ENCODE results near the genes CPTP and CDK11B.

DNA sequence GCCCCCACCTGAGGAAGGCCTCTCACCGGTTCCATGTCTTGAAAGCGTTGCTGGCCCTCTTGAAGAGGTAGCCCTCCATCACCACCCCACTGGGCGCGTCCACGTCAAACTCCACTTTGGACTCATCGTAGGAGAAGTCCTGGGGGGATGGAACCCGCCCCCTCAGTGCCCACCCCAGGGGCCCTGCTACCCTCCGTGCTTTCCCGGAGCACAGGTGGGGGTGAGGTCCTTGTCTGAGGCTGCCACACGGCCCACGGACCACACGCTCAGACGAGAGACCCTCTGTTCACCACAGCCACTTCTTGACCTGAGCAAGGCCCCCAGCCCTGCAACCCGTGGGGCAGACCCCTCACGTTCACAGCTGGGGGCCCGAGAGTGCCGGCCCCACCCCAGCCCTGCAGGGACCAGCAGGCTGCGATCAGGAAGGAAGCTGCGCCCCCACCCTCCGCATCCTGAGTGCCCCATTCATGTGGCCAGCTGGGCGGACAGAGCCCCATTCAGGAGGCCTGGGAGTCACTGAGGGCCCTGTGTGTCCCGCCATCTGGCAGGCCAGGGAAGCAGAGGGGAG, 9.1 kb downstream of the ACAP3 start:
- PRO-cap, 4 experiments = no peak in any of the 4 experiments
- RAMPAGE, long total RNA, 2 experiments = start-site peak on the minus strand in 1 of 2 experiments, centred at position 141 of the sequence, 5 reads per replicate
- RRBS = no CpG with 5 or more reads among the region's 22 CpGs

- PRO-cap, 4 experiments = peak in 4 of 4 experiments; most common plus-strand start chr1:1324789 (in 4); most common minus-strand start chr1:1324660 (in 3)
- RAMPAGE, long total RNA, 2 experiments = start-site peak on the plus strand in 1 of 2 experiments, at chr1:1324813-1324827 at its widest, 15 reads per replicate; start-site peak on the minus strand in 2 of 2 experiments, at chr1:1324609-1324660 at its widest, 322 to 1,066 reads per replicate
- RRBS = 2% methylated on average over 32 of the region's 93 CpGs
These were observed at the start of gene CPTP for GRCh38 chr1:1324513-1325671. Gene CPTP (plus strand): TSS chr1:1324802.

- PRO-cap, 4 experiments = no peak in any of the 4 experiments
- RAMPAGE, long total RNA, 2 experiments = no peak in any of the 2 experiments
- RRBS = 53% methylated on average over 13 of the region's 17 CpGs
These were observed 2.4 kb downstream of the TMEM88B start for GRCh38 chr1:1428078-1428508.

- PRO-cap, 4 experiments = no peak in any of the 4 experiments
- RAMPAGE, long total RNA, 2 experiments = no peak in any of the 2 experiments
- RRBS = no CpG with 5 or more reads among the region's 9 CpGs
These were observed 632 bp upstream of the ATAD3B start for GRCh38 chr1:1470896-1471370.

GRCh38 chr1:1472696-1473268, 1.2 kb downstream of the ATAD3B start:
- PRO-cap, 4 experiments = no peak in any of the 4 experiments
- RAMPAGE, long total RNA, 2 experiments = no peak in any of the 2 experiments
- RRBS = no CpG with 5 or more reads among the region's 28 CpGs

DNA sequence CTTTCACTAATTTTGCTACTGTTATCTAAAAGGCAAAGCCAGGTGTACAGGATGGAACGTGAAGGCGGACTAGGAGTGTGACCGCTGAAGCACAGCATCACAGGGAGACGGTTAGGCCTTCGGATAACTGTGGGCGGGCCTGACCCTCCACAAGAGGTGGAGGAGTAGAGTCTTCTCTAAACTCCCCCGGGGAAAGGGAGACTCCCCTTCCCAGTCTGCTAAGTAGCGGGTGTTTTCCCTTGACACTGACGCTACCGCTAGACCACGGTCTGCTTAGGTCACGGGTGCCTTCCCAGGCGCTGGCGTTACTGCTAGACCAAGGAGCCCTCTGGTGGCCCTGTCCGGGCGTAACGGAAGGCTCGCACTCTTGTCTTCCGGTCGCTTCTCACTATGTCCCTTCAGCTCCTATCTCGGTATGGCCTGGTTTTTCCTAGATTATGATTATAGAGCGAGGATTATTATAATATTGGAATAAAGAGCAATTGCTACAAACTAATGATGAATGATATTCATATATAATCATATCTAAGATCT, 6.6 kb upstream of the ATAD3A start:
- PRO-cap, 4 experiments = no peak in any of the 4 experiments
- RAMPAGE, long total RNA, 2 experiments = no peak in any of the 2 experiments
- RRBS = no CpG with 5 or more reads among the region's 22 CpGs

- PRO-cap, 4 experiments = no peak in any of the 4 experiments
- RAMPAGE, long total RNA, 2 experiments = no peak in any of the 2 experiments
- RRBS = 60% methylated on average over 3 of the region's 18 CpGs
These were observed 6.3 kb downstream of the TMEM240 start for GRCh38 chr1:1533995-1534604.

DNA sequence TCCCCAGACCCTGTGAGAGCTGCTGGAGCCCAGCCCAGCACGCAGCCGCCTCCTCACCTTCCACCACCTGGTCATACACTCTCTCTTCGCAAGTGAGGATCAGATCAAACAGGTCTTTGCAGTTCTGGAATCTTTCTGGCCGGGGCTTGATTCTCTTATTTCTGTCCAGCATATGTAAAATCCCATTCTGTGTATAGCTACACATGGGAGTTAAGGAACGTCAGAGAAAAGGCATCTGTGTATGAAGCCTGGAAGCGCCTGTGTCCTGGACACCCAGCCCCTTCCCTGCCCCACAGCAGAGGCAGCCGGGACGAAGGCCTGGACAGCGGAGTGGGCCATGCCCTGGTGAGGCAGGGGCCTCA, 4.4 kb upstream of the TMEM240 start:
- PRO-cap, 4 experiments = no peak in any of the 4 experiments
- RAMPAGE, long total RNA, 2 experiments = no peak in any of the 2 experiments
- RRBS = no CpG with 5 or more reads among the region's 9 CpGs

GRCh38 chr1:1577282-1577962, 2.8 kb upstream of the SSU72 start:
- PRO-cap, 4 experiments = no peak in any of the 4 experiments
- RAMPAGE, long total RNA, 2 experiments = no peak in any of the 2 experiments
- RRBS = no CpG with 5 or more reads among the region's 10 CpGs

DNA sequence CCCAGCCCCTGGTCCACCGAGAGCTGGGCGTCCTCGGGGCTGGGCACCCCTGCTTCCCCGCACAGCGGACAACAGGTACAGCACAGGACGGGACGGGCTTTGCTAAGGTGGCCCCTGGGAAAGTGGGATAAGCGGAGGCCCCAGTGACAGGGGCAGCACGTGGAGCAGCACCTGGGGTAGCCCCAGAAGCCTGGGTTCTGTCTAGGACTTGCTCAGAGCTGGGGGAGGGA, 2.7 kb downstream of the MMP23B start:
- PRO-cap, 4 experiments = no peak in any of the 4 experiments
- RAMPAGE, long total RNA, 2 experiments = no peak in any of the 2 experiments
- RRBS = no CpG with 5 or more reads among the region's 9 CpGs

DNA sequence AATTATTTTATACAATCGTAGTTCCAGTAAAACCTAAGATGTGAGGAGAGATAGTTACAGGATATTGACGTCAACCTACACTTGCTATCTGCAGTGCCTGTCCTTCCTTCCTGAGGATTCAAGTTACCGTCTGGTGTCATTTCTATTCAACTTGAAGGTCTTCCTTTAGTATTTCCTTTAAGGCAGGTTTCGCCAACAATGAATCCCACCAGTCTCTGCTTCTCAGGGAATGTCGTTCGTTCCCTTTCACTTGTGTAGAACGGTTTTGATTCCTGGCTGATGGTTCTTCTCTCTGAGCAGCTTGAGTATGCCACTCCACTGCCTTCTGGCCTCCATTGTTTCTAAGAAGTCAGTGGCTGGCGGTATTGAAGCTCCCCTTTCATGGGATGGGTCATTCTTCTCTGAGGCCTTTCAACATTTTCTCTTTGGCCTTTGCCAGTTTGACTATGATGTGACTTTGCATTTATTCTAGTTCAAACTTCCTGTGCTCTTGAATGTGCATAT, 12.2 kb downstream of the CDK11B start:
- PRO-cap, 4 experiments = no peak in any of the 4 experiments
- RAMPAGE, long total RNA, 2 experiments = no peak in any of the 2 experiments
- RRBS = no CpG with 5 or more reads among the region's 8 CpGs

GRCh38 chr1:1658770-1659748, at the start of gene CDK11B:
Gene CDK11B (minus strand): TSS chr1:1659004.
- PRO-cap, 4 experiments = peak in 4 of 4 experiments; most common plus-strand start chr1:1659151 (in 2); most common minus-strand start chr1:1658971 (in 3)
- RAMPAGE, long total RNA, 2 experiments = start-site peak on the minus strand in 1 of 2 experiments, at chr1:1659179-1659200 at its widest, 24 reads per replicate
- RRBS = 1% methylated on average over 21 of the region's 95 CpGs

DNA sequence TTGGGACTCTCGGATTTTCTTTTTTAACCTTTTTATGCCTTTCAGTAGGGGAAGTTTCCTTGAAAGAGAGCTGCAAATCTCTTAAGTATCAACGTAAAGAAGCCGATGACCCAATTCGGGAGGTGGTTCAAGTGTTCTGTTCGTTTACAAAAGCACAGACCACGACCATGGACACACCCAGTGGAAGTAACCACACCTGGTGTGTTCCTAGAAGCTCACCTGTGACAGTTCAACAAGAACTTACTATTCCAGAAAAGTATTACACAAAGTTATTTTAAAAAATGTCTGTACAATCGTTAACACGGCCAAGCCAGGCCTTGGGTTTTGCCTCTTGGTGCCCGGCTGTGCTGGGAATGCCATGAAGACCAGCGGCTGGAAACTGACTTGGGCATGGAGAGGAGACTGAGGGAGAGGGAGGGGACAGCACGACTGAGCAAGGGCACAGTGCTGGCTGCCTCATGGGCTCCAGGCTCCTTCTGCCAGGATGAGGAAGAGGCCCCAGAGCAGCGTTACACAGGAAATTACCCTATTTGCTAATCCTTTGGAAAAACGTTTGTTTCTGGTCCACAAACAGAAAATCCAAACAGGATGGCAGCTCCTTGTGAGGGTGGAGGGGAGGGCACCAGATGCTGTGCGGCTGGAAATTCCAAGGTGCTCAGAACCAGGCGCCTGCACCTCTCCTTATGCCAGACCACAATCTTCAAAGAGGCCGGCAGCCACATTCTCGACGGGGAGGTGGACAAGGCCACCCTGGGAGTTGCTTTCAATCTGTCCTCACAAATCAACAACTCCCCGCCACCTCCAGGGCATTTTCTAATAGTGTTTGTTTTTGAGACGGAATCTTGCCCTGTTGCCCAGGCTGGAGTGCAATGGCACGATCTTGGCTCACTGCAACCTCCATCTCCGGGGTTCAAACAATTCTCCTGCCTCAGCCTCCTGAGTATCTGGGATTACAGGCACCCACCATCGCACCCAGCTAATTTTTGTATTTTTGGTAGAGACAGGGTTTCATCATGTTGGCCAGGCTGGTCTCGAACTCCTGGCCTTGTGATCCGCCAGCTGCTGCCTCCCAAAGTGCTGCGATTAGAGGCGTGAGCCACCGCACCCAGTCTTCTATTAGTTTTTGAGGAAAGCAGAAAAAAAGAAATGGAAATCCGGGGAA, 4.2 kb upstream of the CDK11B start:
- PRO-cap, 4 experiments = no peak in any of the 4 experiments
- RAMPAGE, long total RNA, 2 experiments = no peak in any of the 2 experiments
- RRBS = no CpG with 5 or more reads among the region's 29 CpGs

- PRO-cap, 4 experiments = no peak in any of the 4 experiments
- RAMPAGE, long total RNA, 2 experiments = no peak in any of the 2 experiments
- RRBS = no CpG with 5 or more reads among the region's 10 CpGs
These were observed 11.0 kb upstream of the CDK11B start for GRCh38 chr1:1669830-1670148.

GRCh38 chr1:1693338-1693638, 693 bp upstream of the SLC35E2B start:
- PRO-cap, 4 experiments = no peak in any of the 4 experiments
- RAMPAGE, long total RNA, 2 experiments = no peak in any of the 2 experiments
- RRBS = no CpG with 5 or more reads among the region's 35 CpGs

- PRO-cap, 4 experiments = peak in 2 of 4 experiments; most common plus-strand start chr1:1782199 (in 1)
- RAMPAGE, long total RNA, 2 experiments = no peak in any of the 2 experiments
- RRBS = no CpG with 5 or more reads among the region's 20 CpGs
These were observed 3.7 kb upstream of the NADK start for GRCh38 chr1:1782084-1782337.

DNA sequence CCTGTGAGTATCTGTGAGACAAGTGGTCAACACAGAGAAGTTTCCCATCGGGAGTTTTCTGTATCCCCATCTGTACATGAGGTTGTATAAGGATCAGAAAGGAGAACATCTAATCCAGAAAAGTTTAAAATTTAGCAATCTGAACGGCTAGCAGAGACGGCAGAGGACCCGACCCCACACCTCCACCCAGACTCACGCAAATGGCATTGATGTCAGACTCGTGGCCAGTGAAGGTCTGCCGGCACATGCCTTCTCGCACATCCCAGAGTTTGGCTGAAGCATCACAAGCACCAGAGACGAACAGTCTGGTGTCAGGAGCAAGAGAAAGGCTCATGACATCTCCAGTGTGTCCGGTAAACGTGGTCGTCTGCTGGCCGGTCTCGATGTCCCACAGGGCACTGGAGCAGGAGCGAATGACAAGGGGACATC, 11.9 kb upstream of the NADK start:
- PRO-cap, 4 experiments = no peak in any of the 4 experiments
- RAMPAGE, long total RNA, 2 experiments = no peak in any of the 2 experiments
- RRBS = 91% methylated on average over 3 of the region's 15 CpGs

DNA sequence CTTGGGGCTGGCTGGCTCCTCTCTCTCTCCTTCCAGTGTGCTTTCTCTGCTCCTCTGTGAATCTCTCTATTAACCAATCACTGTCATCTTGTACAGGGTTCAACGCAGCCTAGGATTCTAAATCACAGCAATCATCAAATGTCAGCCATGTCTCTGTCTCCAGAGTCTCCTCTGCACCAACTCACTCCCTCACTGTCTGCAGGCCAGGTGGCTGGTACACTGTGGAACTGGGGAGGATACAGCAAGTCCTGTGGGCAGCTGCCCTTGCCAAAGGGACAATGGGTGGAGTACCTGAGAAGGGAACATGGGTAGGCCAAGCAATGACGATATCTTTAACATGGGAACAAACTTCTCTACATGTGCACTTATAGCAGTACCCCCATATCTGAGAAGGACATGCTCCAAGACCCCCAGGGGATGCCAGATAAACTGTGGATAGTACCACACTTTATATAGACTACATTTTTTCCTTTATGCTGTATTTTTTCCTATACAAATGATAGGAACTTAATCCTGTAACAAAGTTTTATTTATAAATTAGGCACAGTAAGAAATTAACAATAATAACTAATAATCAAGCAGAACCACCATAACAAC, 33.5 kb downstream of the GNB1 start:
- PRO-cap, 4 experiments = no peak in any of the 4 experiments
- RAMPAGE, long total RNA, 2 experiments = no peak in any of the 2 experiments
- RRBS = no CpG with 5 or more reads among the region's 2 CpGs

GRCh38 chr1:1874682-1875107, 16.2 kb downstream of the GNB1 start:
- PRO-cap, 4 experiments = no peak in any of the 4 experiments
- RAMPAGE, long total RNA, 2 experiments = no peak in any of the 2 experiments
- RRBS = no CpG with 5 or more reads among the region's 10 CpGs

DNA sequence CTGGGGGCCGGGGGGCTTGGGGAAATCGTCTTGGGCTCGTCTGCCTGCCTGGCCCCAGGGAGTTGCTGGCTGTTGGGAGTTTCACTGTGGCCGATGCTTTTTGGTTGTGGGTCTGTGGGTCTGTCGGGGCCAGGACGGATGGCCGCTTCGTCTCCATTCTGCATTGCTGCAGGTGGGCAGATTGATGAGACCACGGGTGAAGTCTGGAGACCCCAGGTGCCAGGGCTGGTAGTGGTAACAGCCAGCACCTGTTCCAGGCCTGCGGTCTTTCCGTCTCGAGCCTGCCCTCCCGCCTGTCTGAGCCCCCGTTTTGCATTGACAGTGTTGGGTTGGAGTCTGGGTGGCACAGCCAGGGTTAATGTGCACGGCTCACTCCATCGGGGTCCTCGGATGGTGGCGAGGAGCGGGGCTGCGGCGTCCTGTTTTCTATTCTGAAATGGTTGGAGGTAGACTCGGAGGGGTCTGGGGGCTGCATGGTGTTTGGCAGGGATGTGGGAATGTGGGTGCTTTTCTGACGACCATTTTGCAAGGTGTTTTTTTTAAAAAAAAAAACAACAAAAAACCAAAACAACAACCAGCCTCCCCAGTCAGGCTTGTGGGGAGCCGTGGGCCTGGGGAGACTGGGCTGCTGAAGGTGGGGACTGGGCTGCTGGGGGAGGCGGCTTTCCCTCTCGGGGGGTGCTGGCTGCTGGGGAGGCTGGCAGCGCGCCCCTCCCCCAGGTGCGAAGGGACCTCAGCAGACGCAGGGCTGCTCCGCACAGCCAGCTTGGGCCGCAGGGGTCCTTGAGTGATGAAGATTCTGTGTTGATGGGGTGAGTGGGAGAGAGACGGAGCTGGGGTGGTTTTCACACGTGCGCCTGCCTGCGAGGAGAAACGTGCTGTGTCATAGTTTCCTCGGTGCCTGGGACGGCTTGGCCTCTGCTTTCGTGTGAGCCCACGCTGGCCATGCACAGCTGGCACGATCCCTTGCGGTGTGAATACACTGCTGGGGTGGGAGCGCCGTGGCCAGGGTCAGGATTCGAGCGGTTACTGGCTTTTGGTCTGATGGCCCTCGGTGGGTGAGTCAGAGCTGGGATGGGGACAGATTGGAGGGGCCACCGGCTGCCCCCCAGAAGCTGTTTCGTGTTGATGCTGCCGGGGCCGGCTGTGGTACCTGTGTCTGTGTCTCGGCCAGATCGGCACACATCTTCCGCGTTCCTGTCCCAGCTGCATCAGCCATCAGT, 24.5 kb downstream of the PRKCZ start:
- PRO-cap, 4 experiments = no peak in any of the 4 experiments
- RAMPAGE, long total RNA, 2 experiments = no peak in any of the 2 experiments
- RRBS = no CpG with 5 or more reads among the region's 56 CpGs